HL-60 (cell line): ENCODE measurements around a stretch of chr15.

DNA sequence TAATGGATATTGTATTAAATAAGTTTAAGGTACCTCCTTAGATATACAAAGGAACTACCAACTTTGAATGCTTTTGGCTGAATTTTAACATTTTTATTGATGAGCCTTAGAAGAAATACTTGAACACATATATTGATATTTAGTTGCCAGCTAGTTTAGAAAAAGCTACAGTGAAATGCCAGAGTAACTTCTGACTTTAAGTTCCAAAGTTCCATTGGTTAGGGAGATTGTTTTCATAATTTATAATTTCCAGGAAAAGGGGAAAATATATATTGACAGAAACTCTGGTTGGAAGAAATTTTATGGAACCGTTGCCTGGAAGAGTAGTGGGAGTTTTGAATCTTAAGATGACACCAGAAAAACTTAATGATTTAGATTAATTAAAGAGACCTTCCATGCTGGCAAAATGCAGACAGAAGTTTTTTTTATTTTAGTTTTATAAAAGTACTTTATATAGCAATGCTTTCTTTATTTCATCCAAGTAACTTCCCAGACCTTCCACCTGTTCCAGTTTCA is 27.9 kb upstream of the FBXL22 start:
- RRBS: no CpG with 5 or more reads among the region's 1 CpG

- RRBS: no CpG with 5 or more reads among the region's 2 CpGs
Measured at GRCh38 chr15:63582544-63583071, 14.6 kb upstream of the FBXL22 start.

DNA sequence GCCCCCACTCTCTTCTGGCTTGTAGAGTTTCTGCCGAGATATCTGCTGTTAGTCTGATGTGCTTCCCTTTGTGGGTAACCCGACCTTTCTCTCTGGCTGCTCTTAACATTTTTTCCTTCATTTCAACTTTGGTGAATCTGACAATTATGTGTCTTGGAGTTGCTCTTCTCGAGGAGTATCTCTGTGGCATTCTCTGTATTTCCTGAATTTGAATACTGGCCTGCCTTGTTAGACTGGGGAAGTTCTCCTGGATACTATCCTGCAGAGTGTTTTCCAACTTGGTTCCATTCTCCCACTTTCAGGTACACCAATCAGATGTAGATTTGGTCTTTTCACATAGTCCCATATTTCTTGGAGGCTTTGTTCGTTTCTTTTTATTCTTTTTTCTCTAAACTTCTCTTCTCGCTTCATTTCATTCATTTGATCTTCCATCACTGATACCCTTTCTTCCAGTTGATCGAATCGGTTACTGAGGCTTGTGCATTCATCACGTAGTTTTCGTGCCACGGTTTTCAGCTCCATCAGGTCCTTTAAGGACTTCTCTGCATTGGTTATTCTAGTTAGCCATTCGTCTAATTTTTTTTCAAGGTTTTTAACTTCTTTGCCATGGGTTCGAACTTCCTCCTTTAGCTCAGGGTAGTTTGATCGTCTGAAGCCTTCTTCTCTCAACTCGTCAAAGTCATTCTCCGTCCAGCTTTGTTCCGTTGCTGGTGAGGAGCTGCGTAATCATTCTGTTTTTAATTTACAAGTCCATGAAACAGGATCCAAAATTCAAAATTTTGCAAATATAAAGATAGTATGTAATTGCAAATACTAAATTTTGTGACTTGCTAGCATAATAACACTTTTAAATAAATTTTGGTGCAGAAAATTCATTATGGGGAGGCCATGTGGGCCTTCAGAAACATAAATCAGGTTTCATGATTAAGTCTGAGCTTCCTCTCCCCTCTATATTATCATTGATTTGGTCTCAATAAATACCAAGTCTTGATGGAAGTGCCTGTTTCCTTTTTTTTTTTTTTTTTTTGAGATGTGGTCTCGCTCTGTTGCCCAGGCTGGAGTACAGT is 24.5 kb downstream of the FBXL22 start:
- RRBS: no CpG with 5 or more reads among the region's 18 CpGs

- RRBS: no CpG with 5 or more reads among the region's 5 CpGs
Measured at GRCh38 chr15:63712414-63713130, 115.4 kb downstream of the FBXL22 start.

DNA sequence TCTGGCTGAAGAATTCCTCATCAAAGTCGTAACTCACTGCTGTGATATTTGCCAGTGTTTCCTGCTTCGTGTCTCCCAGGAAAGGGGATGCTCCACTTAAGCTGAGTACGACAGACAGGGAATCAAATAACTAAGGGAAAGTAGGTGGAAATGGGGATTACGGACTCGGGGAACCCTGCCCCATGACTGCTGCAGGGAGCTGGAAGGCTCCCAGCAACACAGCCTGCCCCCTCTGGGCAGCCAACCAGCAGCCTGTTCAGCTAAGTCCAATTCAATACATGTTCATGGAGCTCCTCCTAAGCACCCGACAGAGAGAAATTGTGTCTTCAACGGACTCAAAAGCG is 92.2 kb upstream of the HERC1 start:
- RRBS: no CpG with 5 or more reads among the region's 8 CpGs

DNA sequence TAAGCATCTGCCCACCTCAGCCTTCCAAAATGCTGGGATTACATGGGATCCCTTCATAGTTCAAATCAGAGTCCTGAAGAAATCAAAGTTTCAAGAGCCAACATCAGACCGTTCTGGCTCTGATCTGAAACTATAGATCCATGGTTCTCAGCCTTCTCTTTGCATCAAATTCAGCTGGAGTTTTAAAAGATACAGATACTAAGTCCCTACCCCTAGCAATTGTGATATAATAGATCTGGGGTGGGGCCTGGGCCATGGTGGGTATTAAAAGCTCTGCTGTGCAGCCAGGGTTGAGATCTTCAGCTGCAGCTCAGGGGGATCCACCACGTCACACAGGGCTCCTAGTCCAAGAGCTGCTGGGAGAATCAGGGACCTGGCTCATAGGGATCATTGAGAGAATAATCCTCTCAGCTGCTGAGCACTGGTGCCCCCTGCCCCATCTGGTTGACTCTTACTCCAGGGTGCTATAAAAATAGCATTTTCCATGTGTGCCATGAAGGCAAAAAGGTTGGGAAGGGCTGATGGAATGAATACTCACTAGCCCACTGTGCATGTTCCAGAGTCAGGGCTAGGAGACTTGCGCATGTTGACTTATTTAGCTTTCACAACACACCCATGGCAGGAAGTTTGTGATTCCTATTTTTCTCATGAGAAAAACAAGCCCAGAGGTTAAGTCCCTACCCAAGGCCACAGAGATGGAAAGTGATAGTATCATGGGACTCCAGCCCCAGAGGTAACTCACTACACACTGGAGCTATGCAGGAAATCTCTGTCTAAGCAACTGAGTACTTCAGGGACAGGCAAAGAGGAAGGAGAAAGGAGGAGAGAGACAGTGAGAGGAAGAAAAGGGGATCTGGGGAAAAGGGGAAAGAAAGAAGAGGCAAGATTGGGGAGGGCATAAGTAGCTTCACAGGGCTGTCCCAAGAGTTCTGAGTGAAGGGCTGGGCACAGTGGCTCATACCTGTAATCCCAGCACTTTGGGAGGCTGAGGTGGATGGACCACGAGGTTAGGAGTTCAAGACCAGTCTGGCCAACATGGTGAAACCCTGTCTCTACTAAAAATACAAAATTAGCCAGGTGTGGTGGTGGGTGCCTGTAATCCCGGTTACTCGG is 94.6 kb upstream of the HERC1 start:
- RRBS: no CpG with 5 or more reads among the region's 6 CpGs

DNA sequence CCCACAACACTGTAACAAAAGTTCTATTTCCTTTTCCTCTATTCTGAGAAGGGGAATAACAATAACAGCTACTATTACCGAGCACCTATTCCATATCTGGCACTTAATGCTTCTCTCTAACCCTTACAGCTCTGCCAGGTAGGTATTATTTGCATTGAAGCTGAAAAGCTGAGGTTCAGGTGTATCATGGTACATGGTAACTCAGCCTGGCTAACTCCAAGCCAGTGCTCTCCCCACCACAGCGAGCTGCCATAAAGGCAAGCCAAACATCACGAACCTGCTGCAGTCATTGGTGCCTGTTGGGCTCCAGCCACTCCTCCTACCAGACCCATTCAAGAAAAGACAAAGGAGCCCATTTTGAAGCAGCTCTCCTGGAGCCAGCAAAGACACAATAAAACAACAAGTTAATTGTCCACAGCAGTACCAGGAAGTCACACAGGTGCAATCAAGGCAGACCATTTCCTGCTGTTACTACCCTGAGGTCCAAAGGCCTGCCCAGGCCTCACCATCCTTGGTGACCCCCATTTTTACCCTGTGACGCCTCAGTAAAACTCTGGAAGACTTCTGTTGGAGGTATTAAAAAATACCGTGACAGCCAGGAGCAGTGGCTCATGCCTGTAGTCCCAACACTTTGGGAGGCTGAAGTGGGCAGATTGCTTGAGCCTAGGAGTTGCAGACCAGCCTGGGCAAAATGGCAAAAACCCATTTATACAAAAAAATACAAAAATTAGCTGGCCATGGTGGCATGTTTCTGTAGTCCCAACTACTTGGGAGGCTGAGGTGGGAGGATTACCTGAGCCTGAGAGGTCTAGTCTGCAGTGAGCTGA is 77.5 kb downstream of the DAPK2 start:
- RRBS: no CpG with 5 or more reads among the region's 5 CpGs

DNA sequence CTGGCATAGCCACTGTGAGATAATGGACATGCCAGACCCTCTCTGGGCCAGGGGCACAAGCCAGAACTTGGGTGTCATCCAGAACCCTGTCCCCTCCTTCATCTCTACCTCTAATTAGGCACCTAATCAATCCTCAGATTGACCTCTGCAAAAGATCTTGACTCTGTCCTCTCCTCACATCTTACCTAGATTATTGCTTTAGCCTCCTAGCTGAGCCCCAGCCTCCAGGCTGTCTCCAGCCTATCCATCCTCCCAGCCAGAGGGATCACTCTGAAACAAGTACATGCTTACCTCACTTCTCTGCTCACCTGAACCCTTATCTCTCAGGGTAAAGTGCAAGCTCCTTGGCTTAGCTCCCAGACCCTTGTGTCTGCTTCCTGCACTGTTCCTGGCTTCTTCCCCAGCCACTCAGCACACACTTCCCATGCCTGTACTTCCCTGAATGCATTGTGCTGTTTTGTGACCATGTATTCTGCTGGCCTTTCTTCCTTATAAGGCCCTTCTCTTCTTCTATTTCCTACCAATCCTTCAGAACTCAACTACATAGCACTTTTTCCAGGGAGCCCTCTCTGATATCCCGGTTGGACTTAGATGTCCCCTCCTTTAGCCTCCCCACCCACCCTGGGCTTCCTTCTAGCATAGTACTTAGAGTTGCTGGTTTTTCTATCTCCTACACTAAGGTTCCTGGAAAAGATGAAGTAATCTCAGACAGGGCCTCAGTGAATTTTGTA is 76.2 kb downstream of the DAPK2 start:
- RRBS: no CpG with 5 or more reads among the region's 1 CpG

DNA sequence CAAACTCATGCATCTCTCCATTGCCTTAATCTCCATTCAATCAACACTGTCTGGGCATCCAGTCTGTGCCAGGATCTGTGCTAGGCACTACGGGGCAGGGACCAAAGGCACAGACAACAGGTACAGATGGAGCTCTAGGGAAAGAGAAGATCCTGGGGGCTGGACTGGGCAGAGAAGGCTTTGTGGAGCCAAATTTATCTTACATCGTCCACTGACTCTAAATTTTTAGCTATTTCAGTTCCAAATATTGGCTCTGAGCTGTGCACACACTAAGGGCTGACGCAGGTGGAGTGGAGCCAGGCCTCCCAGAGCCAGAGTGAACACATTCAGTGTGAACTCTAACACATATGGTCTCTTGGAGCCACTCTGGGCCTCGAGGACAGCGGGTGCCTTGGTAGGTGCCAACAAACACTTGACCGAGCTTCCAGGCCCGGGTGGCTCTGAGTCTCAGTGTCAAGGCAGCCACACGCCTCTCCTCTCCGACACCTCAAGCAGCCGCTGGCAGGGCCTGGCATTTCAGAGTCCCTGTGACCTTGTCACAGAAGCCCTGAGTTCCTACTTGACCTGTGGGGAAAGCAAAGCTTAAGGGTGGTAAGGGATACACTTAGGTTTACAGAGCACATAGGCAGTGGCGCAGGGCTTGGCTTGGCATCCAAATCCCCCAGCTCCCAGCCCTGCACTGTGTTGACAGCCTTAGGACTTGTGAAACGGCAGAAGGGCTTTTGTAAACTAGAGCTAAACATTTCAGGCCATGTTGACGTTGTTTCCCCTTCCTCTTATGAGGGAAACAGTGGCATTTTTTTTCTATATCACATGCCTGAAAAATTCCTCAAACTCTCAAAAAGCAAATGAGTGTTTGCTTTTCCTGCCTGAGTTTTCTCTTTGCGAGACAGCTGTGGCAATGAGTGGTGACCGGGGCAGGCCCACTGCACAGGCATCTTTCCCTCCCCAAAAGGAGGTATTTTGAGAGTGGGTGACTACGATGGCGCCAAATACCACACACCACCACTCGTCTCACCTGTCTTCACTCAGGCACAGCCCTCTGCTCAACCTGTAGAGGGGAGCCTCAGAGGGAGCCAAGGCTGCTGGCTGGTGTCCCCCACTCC is 60.9 kb downstream of the DAPK2 start:
- RRBS: no CpG with 5 or more reads among the region's 18 CpGs

DNA sequence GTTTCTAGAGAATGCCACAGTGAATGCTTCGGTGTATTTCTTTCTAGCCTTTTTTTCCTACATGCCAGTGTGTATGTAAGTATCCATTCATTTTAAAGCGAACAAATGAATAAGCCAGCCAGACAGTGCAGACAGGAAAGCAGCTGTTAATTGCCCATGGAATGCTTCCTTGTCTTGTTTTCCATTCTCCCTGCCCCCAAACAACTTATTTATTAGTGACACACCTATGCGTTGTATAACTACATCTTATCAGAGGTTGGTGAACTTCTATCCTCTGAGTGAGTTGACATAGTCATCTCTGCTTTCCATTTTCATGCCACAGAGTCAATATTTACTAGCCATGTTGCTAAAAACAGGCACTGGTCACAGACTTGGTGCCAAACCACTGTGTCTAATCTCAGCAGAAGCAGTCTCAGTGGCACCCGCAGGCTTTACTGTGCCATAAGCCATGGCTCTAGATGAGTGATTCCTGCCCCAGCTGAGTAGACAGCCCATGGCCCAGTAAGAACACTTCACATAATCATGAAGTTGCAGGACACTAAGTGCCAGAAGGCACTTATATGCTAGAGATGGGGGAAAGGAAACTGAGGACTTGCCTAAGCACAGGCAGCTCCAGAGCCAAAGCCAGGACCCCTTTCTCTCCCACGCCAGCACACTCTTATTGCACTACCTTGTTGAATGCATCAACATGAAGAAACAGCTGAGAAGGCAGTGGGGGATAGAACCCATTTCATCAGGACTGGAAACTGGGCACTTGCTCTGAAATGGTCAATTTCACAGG is 26.5 kb downstream of the DAPK2 start:
- RRBS: no CpG with 5 or more reads among the region's 5 CpGs

GRCh38 chr15:64144581-64145208 is 6.8 kb upstream of the SNX22 start:
- RRBS: no CpG with 5 or more reads among the region's 13 CpGs

GRCh38 chr15:64170513-64171403 is 7.9 kb upstream of the PPIB start:
- RRBS: no CpG with 5 or more reads among the region's 6 CpGs

GRCh38 chr15:64197387-64198020 is 34.7 kb upstream of the PPIB start:
- RRBS: no CpG with 5 or more reads among the region's 2 CpGs

DNA sequence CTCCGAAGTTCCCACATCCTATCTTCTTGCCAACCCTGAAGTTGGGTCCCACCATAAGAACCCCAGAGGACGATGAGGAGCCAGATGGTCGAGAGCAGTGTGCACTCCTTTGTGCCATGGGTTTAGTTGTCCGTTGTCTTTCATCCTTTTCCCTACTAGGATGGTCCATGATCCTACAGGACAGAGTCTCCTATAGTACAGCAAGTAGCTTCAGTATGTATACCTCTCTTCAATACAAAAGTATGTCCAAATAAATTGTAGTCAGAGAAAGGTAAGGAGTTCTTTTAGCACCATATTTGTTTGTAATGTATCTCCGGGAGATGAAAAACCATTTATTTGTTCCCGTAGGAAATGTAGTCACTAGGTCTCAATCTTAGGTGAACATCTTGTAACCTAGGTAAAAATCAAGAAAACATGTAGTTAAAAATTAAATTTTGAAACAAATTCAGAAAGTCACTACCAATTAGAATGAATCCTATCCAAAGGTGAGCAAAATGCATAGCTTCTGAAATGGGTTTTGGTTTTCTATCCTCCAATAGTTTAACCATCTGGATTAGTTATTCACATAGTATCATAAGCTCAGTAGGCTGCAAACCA is 55.5 kb downstream of the CSNK1G1 start:
- RRBS: no CpG with 5 or more reads among the region's 6 CpGs

DNA sequence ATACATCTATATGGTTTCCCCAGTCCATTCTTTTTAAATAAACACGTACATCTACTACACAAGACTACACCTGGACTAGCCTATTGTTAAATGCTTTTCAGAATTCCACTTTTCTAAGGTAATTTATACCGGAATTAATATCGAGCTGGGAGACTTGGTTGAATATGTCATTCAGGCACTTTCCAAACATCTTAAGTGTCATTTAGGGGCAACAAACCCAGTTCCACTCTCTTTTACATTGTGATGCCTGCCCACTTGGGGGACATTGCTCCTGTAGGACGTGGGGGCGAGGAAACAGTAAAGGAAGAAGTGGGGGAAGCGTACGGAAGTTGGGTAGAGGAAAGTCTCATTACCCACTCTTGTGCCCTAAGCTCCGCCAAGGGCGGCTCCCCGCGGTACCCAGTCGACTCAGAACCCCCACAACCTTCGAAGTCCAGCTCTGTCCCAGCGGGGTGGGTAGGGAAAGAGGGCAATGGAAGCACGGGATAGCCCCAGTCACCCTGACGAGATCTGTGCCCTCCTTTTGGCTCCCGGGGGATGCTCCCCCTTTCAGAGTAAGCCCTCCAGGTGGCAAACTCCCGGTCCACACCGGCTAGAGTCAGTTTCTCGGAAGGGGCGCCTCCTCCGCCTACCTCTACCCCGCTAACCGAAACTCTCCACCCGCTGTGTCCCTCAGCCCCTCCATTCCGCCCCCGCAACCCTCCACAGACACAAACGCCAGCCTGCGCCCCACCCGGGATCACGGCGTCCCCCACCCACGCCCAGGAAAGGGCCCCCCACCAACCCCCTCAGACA is 639 bp downstream of the CSNK1G1 start:
- RRBS: 0% methylated on average over 6 of the region's 33 CpGs

DNA sequence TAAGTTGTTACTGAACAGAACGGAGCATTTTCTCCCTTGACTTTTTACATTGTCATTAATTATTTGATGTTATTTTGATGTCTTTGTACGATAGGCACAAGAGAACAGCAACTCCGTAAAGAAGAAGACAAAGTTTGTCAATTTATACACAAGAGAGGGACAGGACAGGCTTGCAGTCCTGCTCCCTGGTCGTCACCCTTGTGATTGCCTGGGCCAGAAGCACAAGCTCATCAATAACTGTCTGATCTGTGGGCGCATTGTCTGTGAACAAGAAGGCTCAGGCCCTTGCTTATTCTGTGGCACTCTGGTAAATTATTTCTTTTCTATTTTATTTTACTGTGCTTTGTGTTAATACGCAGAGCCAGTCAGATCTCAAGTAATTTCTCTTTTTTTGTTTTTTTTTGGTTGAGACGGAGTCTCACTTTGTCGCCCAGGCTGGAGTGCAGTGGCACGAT is 9.9 kb downstream of the TRIP4 start:
- RRBS: no CpG with 5 or more reads among the region's 9 CpGs

DNA sequence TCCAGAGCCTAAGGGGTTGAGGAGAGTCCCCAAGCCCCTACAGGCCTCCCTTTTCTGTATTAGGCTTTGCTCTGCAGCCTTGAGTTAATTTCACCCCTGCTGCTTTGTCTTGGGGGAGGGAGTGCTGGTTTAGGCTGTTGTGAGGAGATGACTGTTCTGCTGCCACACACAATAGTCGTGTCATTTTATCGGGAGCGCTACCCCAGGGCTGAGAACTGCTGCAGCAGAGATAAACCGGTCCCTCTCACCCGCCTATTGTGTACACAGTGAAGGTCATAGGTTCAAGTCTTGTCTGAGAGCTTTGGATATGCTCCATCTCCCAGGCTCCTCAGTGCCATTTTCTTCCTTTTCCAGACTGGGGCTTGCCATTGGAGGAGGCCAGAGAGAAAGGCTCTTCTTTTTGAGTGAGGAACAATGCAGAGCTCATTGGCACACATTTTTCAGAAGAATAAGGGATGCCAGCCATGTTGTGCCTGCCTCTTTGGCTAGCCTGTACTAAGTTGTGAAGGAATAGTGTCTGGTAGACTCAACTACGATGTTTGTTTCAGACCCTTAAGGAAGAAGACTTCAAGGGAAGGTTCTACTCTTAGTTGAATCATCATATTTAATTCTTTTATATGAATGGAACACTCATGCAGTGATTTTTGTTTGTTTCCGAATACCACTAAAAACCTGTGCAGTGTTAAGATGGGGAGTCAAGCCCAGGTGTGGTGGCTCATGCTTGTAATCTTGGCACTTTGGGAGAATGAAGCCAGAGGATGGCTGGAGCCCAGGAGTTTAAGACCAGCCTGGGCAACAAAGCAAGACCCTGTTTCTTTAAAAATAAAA is 1.6 kb downstream of the ZNF609 start:
- RRBS: no CpG with 5 or more reads among the region's 7 CpGs

GRCh38 chr15:64762670-64762990 is 12.8 kb downstream of the RBPMS2 start:
- RRBS: no CpG with 5 or more reads among the region's 7 CpGs

GRCh38 chr15:64774567-64775157 is 727 bp downstream of the RBPMS2 start:
- RRBS: 3% methylated on average over 24 of the region's 69 CpGs

- RRBS: no CpG with 5 or more reads among the region's 18 CpGs
Measured at GRCh38 chr15:64807036-64808013, 18.1 kb downstream of the PIF1 start.